Right ventricle myocardium (tissue), 1 donor: ENCODE data around the gene HIP1R.

DNA sequence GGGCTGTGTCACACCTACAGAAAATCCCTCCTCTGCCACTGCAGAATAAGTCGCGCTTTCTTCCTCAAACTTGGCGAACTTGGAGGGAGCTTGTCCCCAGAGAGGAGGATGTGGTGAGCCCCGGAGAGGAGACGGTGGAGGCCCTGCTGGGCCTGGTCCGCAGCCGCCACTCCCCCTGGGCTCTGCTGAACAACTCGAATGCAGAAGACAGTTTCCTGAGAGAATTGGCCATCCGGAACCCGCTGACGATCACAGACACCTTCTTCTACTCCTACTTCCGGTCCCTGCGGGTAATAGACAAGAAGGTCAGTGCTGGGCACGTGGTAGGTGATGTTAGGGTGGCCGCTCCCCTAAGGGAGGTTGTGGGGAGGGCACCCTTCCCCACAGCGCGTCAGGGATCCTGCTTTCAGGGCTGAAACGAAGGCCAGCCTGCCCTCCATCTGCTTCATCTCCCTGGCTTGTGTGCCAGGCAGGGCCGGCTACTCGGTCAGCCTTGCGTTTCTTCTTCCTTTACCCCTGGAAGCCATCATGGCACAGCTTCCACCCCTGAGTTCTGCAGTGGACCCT is 1.6 kb downstream of the LRRC43 start:
- PRO-cap, 2 experiments, result no peak in any of the 2 experiments

DNA sequence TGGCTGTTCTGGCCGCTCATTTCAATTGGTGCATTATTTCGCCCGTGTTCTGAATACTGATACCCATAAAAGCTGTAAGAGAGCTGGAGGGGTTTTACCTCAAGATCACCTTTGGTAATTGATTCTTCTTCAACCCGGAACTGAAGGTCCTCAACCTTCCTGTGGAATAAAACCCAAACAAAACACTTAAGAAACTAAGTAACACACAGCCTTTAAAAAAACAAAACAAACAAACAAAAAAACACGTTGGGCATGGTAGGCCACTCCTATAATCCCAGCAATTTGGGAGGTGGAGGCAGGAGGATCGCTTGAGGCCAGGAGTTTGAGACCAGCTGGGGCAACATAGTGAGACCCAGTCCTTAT is 69.9 kb downstream of the CLIP1 start:
- PRO-cap, 2 experiments, result no peak in any of the 2 experiments

- PRO-cap, 2 experiments, result no peak in any of the 2 experiments
Measured at GRCh38 chr12:122437492-122437925, 15.0 kb upstream of the CLIP1 start.

DNA sequence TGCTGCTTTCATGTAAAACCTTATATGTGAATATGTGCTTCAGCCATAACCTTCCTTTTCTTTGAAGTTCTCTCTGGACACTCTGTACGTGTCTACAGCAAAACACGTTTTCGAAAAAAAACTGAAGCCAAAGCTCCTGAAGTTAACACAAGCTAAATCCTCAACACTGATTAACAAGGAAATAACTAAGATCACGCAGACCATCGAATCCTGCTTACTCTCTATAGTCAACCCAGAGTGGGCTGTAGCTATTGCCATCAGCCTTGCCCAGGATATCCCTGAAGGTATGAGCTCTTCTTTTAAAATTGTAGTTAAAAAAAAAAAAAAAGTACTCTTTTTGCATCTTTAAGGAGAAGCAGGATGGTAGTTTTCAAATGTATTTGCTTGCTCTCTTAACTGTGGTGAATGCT is 75.9 kb downstream of the KNTC1 start:
- PRO-cap, 2 experiments, result no peak in any of the 2 experiments

GRCh38 chr12:122646916-122647205 is 56.3 kb downstream of the HCAR2 start:
- PRO-cap, 2 experiments, result no peak in any of the 2 experiments

DNA sequence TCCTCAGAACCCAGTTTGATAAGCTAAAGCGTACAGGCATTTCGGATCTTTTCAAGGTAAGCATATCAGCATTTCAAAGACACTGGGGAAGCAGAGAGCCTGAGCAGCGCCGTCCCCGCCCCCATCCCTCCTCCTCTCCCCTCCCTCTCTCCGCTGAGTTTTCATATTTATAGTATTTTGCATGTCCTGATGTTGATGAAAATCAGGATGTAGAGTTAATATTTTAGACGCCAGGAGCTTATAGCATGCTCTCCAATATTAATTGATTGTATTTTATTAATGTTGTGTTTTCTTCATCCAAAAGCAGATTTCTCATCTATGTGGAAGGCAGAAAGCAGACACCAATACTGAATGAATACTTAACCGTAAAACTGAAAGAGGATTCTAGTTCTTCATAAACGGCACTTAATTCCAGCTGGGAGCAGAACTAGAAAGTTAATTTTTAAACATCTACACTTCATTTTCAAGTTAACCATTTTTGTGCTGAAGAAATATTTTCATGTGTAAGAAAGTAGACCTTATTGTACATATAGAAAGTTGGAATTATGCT is 9.1 kb upstream of the HIP1R start:
- PRO-cap, 2 experiments, result no peak in any of the 2 experiments

DNA sequence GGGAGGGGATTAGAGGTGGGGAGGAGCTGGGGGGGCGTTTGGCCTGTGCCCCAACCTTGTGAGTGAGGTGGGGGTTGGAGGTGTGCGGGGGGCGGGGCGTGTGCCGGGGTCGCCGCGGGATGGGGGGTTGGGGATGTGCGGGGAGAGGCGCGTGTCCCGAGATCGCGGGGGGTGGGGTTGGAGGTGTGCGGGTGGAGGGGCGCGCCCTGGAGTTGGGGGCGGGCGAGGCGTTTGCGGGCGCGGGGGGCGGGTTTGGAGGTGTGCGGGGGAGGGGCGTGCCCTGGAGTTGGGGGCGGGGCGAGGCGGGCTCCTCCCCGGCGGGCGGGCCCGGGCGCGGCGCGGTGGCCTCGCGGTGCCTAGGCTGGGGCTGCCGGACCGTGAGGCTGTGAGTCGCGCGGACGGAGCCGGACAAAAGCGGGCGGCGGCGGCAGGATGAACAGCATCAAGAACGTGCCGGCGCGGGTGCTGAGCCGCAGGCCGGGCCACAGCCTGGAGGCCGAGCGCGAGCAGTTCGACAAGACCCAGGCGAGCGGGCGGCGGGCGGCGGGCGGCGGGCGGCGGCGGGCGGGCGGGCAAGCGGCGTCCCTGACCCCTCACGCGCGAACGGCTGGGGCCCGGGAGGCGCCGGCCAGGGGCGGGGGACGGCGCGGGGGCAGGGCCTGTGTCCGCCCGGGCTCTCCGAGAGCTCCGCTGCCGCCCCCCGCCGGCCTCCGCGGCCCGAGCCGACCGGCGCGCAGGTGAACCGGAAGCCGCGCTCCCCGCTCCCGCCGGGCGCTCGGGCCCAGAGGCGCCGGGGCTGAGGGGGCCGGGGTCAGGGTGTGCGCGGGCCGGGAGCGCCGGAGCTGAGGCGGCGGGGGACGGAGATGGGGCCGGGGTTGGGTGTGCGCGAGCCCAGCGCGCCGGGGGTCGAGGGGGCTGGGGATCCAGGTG is at the start of gene HIP1R:
TSS of gene HIP1R (plus strand) at position 339 of the 930 bp plus-strand sequence.
- PRO-cap, 2 experiments, result peak in 2 of 2 experiments; most common plus-strand start position 386 of the sequence (in 2); most common minus-strand start position 605 of the sequence (in 2)

GRCh38 chr12:122836582-122837422 is 1.5 kb downstream of the HIP1R start:
- PRO-cap, 2 experiments, result no peak in any of the 2 experiments

GRCh38 chr12:122841504-122842604 is 6.6 kb downstream of the HIP1R start:
- PRO-cap, 2 experiments, result peak in 2 of 2 experiments; most common plus-strand start chr12:122841748 (in 2); most common minus-strand start chr12:122841650 (in 2)

DNA sequence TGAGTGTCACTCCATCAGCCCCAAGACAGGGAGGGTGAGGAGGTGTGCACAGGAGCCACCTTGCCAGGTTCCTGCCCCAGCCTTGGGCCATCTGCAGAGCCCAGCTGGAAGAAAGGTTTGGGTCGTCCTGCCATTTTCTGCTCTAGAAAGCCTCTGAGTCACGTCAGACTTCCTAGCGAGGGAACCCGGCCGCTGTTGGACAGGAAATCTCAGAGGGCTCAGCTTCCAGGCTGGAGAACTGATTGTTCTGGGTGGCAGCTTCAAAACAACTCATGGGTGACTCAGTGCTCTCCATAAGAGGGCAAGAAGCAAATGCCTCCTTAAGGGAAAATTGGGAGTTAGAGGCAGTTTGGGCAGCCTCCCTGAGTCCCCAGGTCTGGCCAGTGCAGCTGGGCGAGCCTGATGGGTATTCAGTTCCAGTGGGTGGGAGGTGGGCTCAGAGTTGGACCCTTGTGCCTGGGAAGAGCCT is 16.6 kb downstream of the HIP1R start:
- PRO-cap, 2 experiments, result peak in 2 of 2 experiments; most common plus-strand start position 212 of the sequence (in 1); most common minus-strand start position 155 of the sequence (in 2)

GRCh38 chr12:122855774-122857011 is 20.9 kb downstream of the HIP1R start:
- PRO-cap, 2 experiments, result no peak in any of the 2 experiments

DNA sequence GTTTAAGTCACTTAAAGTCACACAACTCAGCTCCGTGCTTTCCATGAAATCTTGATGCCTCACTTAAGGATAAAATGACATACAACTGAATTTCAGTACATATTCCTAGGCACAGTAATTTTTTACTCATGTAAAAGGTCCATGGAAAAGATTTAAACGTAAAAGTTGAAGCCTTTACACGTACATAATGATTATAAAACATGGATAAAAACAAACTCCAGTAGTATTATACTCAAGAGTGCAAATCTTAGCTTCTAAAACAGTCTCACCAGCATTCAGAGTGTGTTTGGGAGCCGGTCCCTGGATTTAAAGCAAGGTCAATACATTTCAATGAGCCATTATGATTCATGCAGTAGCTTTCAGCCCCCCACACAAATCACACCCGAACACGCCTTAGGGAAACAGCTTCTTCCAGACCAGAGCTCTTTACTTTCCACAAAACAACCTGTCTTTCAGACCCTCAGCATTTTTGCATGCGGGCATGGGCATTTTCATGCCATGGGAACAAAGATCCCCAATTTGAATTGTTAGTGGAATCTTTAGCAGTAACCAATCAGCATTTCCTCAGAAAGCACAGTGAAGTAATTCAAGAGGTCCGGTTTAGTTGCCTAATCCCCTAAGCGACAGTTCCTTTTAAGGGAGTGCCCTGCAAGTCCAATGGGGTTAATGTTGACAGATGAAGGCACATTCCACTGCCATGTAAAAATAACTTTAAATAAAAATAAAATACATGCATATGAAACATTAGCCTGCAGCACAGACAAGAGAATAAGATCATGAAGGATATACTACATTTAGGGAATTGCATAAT is 4.3 kb downstream of the VPS37B start:
- PRO-cap, 2 experiments, result no peak in any of the 2 experiments

- PRO-cap, 2 experiments, result no peak in any of the 2 experiments
Measured at GRCh38 chr12:122892239-122892787, 3.6 kb downstream of the VPS37B start.

DNA sequence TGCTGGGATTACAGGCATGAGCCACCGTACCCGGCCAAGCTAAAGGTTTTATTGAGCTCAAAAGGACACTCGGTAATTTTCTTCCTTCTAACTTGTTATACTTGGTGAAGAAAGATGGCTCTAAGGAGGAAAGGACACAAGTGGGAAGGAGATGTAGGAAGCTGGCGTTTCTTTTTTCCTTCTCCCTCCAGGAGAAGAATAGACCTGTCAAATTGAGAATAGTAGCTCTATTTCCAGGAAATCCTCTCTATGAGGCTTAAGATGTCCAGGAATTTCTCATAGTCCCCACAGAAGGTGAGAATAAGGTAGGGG is 2.2 kb upstream of the VPS37B start:
- PRO-cap, 2 experiments, result no peak in any of the 2 experiments

GRCh38 chr12:122909924-122910415 is 14.0 kb upstream of the VPS37B start:
- PRO-cap, 2 experiments, result peak in 2 of 2 experiments; most common plus-strand start chr12:122910189 (in 2); most common minus-strand start chr12:122910084 (in 2)

DNA sequence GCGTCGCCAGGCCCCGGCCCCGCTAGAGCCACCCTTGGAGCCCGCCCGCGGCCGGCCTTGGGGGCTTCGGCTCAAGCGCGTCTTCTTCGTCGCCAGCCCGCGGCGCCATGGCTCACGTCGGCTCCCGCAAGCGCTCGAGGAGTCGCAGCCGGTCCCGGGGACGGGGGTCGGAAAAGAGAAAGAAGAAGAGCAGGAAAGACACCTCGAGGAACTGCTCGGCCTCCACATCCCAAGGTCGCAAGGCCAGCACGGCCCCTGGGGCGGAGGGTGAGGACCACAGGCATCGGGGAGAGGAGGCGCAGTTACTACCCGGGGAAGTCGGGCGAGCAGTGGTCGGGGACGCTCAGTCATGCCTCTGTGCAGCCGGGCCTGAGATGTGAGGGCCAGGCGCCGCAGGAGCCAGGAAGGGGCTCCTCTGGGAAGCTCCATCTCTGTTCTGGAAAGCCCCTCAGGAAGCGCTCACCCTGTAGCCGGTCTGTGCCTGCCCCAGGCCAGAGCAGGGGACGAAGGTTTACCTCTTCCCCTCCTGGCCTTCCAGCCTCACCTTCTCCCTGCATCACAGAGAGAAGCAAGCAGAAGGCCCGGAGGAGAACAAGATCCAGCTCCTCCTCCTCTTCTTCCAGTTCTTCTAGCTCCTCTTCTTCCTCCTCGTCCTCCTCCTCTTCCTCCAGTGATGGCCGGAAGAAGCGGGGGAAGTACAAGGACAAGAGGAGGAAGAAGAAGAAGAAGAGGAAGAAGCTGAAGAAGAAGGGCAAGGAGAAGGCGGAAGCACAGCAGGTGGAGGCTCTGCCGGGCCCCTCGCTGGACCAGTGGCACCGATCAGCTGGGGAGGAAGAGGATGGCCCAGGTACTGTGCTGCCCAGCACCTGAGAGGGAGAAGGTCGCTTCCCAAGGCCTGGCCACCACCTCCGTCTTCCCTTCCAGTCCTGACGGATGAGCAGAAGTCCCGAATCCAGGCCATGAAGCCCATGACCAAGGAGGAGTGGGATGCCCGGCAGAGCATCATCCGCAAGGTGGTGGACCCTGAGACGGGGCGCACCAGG is 873 bp downstream of the ARL6IP4 start:
- PRO-cap, 2 experiments, result no peak in any of the 2 experiments

- PRO-cap, 2 experiments, result no peak in any of the 2 experiments
Measured at GRCh38 chr12:122995219-122995847, 14.9 kb downstream of the ARL6IP4 start.

- PRO-cap, 2 experiments, result no peak in any of the 2 experiments
Measured at GRCh38 chr12:123075056-123075459, 75.8 kb downstream of the PITPNM2 start.

- PRO-cap, 2 experiments, result no peak in any of the 2 experiments
Measured at GRCh38 chr12:123075460-123076464, 75.1 kb downstream of the PITPNM2 start.

- PRO-cap, 2 experiments, result no peak in any of the 2 experiments
Measured at GRCh38 chr12:123363507-123364608, 789 bp downstream of the SBNO1 start.